Measurements from ENCODE around the gene WT1.

GRCh38 chr11:24864661-24864907 lies 367.7 kb downstream of the LUZP2 start:
- PRO-cap, result no peak
- RAMPAGE, long total RNA, result no peak

- PRO-cap, result no peak
- RAMPAGE, long total RNA, result no peak
Measured at GRCh38 chr11:26841808-26842116, 119.9 kb upstream of the SLC5A12 start.

- PRO-cap, result no peak
- RAMPAGE, long total RNA, result no peak
Measured at GRCh38 chr11:27055109-27055707, 14.6 kb downstream of the BBOX1 start.

DNA sequence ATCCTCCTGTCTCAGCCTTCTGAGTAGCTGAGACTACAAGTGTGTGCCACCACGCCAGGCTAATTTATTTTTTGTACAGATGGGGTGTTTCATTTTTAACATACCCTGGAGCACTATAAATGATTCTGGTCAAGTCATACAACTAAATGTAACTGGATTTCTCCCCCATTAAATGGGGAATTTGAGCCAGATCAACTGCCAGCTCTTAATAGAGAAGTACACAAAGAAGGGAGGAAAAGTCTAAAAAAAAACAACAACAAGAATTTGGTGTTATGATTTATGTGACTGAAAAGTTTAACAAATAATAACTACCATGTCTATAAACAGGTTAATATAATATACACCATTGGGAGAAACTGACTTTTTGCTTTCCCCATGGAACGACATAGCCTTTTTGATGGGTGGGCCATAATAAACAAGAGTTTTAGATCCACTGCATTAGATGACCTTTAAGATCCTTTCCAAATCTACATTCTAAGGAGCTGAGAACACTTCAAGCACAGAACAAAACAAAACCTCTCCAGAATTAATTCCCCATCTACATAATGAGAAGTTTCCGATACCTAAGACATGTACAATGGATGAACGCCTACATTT lies 17.4 kb downstream of the LGR4 start:
- PRO-cap, result no peak
- RAMPAGE, long total RNA, result no peak

GRCh38 chr11:27489411-27490150 lies 17.0 kb downstream of the LIN7C start:
- PRO-cap, result no peak
- RAMPAGE, long total RNA, result no peak

- PRO-cap, result no peak
- RAMPAGE, long total RNA, result no peak
Measured at GRCh38 chr11:27718848-27719609, 18.8 kb upstream of the BDNF start.

- PRO-cap, result no peak
- RAMPAGE, long total RNA, result no peak
Measured at GRCh38 chr11:28832663-28832902, 724.4 kb downstream of the METTL15 start.

DNA sequence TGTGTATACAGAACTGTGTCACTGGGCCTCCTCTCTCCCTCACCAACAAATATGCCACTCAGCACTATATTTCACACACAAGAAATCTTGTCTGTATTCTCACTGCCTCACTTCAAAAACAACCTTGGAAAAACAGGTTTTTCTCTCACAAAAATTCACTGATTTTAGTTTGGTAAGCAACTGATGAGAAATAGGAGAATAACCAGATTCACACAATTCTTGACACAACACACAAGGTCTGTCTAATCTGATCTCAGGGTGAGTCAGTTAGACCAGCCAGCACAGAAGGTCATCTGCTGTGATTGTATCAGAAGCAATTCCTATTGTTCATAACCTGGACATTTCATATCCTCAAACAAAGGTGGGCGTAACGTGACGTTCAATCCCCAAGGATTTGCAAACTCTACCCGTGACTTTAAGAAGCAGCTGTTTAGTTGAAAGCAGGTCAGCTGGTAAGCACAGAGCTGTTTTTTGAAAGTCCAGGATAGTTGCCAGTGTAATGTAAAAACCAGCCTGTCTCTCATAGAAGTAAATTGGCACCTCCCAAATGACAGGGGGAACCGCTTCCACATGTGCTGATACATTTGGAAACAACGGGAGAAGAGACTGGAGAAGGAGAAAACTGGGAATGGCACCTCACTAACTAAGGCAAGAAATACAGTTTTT lies 385.1 kb downstream of the DCDC1 start:
- PRO-cap, result no peak
- RAMPAGE, long total RNA, result no peak

GRCh38 chr11:30992197-30992880 lies 377.2 kb downstream of the DCDC1 start:
- PRO-cap, result no peak
- RAMPAGE, long total RNA, result no peak

DNA sequence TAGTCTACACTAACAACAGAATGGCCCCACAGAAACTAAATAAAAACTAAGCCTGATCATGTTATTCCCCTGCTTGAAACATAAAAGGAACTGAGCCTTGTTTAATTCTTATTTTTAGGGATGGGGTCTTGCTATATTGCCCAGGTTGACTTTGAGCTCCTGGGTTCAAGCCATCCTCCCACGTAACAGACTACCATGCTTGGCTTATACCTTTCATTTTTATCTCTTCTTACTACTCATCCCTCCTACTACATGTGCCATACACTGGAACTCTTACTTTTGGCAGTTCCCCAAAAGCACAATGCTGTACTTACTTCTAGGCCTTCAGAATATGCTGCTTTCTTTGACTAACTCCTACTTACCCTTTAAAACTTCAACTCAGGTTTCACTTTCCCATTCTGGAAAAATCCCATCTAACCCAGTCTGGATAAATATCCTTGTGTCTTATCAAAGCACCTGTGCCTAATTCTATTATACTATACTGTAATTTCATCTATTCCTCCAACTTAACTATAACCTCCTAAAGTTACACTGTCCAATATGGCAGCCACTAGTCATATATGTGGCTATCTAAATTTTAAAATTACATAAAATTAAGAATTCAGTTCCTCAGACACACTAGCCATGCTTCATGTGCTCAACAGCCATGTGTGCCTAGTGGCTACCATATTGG lies 62.9 kb downstream of the IMMP1L start:
- PRO-cap, result no peak
- RAMPAGE, long total RNA, result no peak

DNA sequence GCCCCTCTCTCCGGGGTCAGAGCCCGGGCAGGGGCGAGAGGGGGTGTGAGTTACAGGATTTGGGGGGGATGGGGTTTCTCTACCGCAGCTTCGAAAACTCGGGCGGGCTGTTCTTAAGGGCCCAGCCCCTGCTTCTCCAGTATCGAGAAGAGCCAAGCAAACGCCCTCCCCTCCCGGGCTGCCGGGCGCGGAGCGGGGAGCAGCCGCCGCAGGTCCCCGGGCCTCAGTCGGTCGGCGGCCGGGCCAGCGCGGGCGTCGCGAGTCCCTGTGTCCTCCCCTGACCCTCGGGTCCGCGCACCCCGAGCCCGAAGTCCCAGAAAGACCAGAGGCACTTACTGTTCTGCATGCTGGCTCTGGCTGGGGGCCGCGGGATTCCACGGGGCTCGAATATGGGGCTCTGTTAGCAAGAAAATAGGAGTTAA lies 5.0 kb downstream of the PAX6 start:
- PRO-cap, result no peak
- RAMPAGE, long total RNA, result no peak

GRCh38 chr11:32005904-32006431 lies 84.9 kb upstream of the RCN1 start:
- PRO-cap, result no peak
- RAMPAGE, long total RNA, result no peak

- PRO-cap, result no peak
- RAMPAGE, long total RNA, result no peak
Measured at GRCh38 chr11:32435137-32436365, at the start of gene WT1. TSS of gene WT1 (minus strand) at chr11:32435539.

GRCh38 chr11:32589420-32589844 lies 5.8 kb downstream of the EIF3M start:
- PRO-cap, result no peak
- RAMPAGE, long total RNA, result no peak

GRCh38 chr11:32934401-32935208 lies 42.0 kb downstream of the QSER1 start:
- PRO-cap, result no peak
- RAMPAGE, long total RNA, result no peak

GRCh38 chr11:33286417-33287082 lies 29.4 kb downstream of the HIPK3 start:
- PRO-cap, result no peak
- RAMPAGE, long total RNA, result no peak

GRCh38 chr11:33689977-33691041 lies 10.3 kb downstream of the C11orf91 start:
- PRO-cap, result no peak
- RAMPAGE, long total RNA, result no peak

DNA sequence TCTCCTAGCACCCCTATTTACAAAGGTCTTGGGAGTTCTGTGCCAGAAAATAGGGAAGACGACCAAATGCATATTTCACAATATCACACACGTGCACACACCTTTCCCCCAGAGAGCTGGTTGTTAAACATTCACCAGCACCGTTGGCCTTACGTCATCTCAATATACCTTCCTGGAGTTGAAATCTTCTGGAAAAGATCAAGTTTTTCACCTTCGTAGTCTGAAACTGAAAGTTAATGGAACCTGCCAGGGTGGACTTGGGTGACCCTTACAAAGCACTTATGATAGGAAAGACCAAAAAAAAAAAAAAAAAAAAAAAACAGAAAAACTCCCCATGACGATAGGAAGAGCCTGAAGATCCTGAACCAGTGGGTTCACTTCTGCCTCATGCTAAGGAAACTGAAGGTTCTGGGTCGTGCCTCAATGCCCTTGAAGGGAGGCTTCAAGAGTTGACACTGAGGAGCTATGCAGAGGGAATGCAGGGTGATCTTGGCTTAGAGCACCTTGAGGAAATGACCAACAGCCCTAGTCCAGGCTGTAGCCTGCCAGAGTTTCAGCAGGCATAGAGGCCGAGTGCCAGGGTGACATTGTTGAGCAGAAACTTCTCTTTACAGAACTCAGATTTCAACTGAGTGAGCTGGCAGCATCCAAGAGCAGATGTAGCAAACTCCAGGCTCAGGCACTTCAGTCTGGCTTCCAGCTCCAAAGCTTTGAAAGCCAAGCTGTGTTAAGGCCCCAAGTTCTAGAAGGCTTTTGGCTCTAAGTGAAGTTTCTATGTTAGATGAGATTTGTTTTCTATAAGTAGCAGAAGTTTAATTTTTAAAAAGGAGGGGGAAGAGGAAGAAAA lies 23.2 kb upstream of the CAPRIN1 start:
- PRO-cap, result no peak
- RAMPAGE, long total RNA, result no peak

GRCh38 chr11:34093101-34093809 lies 12.2 kb upstream of the NAT10 start:
- PRO-cap, result no peak
- RAMPAGE, long total RNA, result no peak

DNA sequence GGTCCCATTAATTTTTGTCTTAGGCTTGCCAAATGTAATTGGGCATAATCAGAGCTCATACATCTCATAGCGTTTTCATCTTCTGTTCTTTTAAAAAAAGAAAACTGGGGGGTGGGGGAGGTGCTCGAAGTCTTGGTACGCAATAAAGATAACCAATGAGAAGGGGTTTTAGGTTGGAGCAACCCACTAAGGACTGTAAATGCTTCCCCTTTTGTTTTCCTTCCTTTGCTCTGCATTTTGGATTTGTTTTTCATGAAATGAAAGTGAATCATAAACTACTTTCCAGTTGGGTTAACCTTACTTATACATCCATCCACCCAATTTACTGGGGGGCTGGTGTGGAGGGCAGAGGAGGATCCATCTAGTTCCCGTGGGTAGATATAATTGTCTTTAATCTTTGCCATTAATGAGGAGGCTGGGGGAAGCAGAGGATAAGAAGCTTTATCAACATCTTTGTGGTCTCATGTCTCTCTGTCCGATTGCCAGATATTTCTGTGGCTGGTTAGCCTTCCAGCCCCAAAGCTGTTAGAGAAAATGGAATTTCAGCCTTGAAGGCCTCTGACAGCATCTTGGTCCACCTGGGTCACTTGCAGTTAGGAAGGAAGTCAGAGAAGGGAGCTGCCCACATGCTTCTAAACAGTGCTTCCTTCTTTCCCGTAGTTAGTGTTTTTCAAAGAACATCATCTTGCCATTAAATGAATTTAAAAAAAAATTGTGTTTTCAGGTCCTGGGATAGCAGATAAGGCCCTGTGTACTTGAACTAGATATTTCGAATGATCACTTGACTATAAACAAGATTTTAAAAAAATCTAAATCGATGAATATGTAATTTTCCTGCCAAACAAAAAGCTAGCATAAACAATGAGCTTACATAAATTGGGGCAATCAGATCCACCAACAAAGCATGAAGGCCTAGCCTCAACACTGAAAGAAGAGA lies 56.9 kb downstream of the ABTB2 start:
- PRO-cap, result no peak
- RAMPAGE, long total RNA, result no peak